Trachea (tissue), 1 donor: ENCODE measurements around a stretch of chr5.

DNA sequence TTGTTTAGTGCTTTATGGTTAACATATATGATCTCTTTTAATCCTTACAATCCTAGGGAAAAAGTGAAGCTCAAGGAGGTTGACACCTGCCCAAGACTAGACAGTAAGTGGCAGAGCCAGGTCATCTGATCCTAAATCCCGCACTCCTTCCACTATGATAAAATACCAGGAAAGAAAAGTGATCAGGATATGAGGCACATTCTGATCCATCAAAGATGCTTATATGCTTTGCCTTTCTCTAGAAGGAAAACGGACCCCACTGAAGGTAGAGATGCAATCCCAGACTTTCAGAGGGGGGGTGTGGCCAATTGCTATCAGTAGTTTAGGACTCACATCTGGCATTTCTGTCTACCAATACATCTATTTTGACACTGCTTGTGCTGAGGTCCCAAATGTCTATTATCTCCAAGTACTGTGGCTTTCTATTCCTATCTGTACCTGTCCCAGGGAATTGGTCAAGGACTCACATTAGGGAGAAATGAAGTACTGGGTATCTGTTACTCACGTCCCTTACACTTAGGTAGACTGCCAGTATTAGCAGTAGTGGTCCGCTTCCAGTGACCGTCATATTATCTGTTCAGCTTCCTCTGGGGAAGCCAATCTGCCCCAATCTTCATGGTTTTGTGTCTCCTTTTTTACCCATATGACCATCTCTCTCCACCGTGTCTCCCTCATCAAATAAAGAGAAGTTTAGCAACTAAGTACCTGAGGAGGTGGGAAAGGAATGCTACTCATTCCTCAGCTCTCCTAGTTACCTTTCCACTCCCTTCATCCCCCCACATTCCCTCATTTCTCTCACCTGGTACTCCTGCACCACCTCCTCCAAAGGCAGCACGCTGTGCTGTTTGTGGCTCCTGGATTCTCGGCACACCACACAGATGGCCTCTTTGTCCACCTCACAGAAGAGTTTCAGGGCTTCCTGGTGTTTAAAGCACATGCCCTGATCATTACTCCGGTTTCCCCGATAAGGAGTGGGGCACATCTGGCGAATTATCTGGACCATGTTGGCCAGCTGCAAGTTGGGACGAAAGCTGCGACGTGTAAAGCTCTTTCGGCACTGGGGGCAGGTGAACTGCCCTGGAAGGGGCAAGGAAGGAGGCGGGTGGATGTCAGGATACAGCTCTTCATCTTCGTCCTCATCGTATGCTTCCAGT is 1.4 kb downstream of the TRIM52 start:
- PRO-cap = no peak